Measurements from ENCODE around the gene SBF2.

- PRO-cap: no peak
- RAMPAGE, long total RNA, 4 experiments: no peak in any of the 4 experiments
Measured at GRCh38 chr11:9250045-9250613, 15.0 kb downstream of the DENND5A start.

DNA sequence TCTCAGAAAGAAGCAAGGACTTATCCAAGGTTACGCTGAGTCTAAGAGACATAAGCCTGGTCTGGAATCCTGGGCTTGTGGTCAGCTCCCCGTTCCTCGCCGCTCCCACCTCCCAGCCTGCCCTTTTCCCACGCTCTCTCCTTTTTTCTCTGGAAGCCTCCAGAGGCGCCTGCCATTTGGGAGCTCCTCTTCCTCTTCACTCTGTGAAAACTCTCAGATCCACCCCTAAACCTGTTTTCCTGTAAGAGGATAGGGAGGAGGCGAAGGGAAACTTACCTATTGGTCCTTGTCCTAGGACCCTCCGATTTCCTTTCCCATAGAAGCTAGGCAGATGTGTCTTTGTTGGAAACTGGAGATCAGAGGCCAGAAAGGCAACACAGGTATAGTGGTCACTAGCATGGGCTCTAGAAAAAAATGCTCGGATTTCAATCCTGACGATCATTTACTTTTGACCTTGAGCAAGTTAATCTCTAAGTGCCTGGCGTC, 739 bp upstream of the DENND5A start:
- PRO-cap: no peak
- RAMPAGE, long total RNA, 4 experiments: no peak in any of the 4 experiments

- PRO-cap: no peak
- RAMPAGE, long total RNA, 4 experiments: no peak in any of the 4 experiments
Measured at GRCh38 chr11:9449839-9450630, 10.8 kb upstream of the ZNF143 start.

DNA sequence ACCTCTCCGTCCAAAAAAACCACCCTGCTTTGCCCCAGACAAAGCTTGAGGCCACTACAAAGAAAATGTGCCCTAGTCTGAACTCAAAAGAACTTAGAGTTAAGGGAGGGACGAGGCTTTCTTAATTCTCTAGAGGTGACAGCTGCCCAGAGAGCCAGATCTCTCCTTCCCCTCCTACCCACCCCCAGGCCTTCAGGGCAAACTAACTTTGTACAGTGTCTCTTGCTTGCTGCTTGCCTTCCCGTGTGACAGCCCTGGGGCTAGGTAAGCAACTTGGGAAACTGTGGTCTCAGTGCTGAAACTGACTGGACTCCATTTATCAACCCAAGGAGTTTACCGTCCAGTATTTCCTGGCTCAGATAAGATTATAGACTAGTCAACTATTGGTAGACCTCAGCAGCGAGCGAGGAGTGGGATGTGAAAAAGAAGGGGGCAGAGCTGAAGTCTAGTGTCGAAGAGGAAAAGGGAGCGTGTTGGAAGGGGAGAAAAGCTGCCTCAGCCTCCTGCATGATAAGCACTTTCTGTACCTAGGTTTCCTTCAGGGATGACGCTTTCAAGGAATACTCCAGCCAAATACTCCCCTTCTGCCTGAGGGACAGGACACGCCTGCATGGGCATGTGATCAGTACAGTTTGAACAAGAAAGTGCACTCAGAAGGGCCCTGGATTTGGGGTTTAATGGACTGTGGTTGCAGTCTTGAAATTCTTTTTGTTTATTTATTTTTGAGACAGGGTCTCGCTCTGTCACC, 43.3 kb upstream of the WEE1 start:
- PRO-cap: no peak
- RAMPAGE, long total RNA, 4 experiments: no peak in any of the 4 experiments

DNA sequence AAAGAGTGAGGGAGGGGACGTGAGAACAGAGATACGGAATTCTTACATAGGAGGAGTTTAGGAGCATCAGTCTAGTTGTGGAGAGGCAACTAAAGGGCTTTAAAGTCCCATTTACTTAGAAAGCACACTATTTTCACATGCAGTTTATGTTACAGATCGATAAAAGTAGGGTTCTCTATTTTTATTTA, 2.7 kb upstream of the WEE1 start:
- PRO-cap: no peak
- RAMPAGE, long total RNA, 4 experiments: no peak in any of the 4 experiments

DNA sequence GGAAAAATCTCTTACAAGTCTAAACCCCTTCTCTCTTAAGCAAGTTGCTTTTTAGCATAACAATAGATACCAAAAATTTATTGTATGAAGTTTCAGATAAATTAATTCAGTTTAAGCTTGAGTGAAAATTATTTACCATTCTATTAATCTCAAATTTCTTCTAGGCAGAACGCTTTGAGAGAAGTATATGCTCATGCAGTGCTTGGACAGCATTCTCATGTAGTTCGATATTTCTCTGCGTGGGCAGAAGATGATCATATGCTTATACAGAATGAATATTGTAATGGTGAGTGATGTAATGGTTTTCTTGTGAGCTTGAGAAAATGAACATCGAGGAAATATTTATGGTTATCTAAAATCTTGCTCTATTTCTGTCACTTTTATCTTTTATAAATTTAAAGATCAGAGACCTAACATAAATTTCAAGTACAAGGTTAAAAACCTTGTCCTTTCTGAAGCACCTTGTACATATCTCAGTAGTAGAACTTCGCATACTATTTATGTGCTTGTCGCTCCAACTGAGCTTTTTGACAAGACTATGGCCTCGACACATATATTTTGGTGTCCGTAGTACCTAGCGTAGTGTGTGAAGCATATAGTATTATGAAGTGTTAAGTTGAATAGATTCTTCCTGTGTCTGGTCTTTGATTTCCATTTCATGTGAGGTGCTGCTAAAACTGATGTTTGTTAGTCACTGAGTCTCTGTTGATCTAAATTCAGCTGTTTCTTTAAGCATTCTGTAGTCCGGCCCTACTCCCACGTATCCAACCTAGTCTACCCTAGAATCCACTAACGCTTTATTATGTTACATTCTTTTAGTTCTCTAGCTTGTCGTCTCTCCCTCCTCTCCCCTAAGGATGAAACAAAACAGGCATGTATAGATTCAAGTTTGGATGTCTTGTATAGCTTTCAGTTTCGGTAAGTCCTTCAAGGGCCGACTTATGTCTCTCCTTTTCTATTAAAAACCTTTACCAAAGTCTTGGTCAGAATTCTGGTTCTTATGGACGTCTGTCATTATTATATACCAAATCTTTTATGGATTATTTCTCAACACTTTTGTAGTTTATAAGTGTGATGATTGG, 3.8 kb downstream of the WEE1 start:
- PRO-cap: unidirectional peak, minus-strand start at position 219 of the sequence; unidirectional peak, minus-strand start at position 859 of the sequence
- RAMPAGE, long total RNA, 4 experiments: no peak in any of the 4 experiments

DNA sequence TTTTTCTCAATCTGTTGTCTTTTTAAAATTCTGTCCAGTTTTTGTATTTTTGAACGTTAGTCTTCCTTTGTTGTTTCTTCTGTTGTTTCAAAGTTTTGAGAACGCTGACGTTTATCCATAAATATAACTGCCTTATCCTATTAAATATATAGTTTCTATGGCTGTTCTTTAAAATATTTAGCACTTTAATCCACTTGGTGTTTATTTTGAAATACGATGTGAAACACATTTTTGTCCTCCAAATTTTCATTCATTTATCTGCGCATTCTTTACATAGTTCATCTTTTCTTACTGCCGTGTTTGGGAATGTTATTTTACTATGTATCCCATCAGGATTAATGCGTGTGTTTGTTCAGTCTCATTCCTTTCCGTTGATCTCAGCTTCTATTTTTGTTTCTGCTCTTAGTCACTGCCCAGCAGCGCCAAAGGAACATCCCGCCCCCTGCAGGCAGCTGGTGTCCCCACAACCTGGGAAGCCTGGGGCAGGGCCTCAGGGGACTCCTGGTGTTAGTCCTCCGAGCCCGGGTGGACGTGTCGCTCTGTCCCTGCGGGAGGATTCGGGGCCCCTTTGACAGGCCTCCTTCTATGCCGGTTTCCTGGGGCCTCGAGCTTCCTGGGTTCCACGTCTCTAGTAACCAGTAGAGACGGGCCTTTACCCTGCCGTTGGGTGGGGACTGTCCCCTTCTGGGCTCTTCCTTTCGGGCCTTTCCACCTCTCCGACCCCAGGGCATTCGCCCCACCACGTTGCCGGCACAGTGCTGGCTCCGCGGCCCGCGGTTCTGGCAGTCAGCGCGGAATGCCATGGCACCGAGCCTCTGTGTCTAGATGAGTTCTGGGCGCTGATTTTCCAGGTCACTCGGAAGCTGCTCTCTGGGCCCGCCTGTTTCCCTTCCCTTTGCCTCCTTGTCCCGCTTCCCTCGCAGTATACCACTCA, 39.7 kb downstream of the WEE1 start:
- PRO-cap: bidirectional peak, plus-strand start at position 518 of the sequence, minus-strand start at position 377 of the sequence; bidirectional peak, plus-strand start at position 855 of the sequence, minus-strand start at position 798 of the sequence
- RAMPAGE, long total RNA, 4 experiments: no peak in any of the 4 experiments

DNA sequence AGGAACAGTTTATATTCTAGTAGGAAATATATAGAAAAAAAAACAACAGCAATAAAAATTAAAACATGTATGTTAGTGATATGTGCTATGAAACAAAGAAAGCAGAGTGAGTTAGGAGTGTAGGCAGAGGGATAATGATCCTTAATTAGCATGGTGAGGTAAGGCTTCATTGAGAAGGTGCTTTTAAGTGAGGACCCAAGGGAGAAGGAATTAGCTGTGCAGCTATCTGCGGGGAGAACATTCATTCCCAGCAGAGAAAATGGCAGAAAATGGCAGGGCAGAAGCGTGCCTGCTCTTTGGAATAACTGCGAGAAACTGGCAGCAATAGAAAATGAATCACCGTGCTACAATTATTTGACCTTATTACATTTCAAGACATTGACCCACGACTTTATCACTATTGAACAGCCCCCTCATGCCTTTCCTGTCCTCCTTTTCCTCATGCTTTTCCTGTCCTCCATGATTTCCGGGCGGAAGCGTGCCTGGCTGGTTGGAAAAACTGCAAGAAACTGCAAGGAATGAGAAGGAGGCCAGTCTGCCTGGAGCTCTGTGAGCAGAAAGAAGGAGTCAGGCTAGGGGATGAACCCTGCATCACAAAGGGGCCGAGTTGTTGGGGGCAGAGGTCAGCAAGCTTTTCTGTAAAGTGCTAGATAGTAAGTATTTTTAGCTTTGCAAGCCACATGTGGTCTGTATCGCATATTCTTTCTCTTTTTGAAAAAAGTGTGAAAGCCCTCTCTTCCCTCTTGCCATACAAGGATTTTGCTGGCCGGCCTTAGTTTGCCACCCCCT, 37.2 kb upstream of the SWAP70 start:
- PRO-cap: no peak
- RAMPAGE, long total RNA, 4 experiments: no peak in any of the 4 experiments

- PRO-cap: unidirectional peak, plus-strand start at chr11:9740487
- RAMPAGE, long total RNA, 4 experiments: no peak in any of the 4 experiments
Measured at GRCh38 chr11:9740028-9741050, 76.5 kb downstream of the SWAP70 start.

GRCh38 chr11:9758249-9759350, 94.7 kb downstream of the SWAP70 start:
- PRO-cap: bidirectional peak, plus-strand start at chr11:9758286, minus-strand start at chr11:9758147; bidirectional peak, plus-strand start at chr11:9758891, minus-strand start at chr11:9758876
- RAMPAGE, long total RNA, 4 experiments: start-site peak on the plus strand in 3 of 4 experiments, at chr11:9758269-9758330 at its widest, 14 to 26 reads per replicate

- PRO-cap: no peak
- RAMPAGE, long total RNA, 4 experiments: no peak in any of the 4 experiments
Measured at GRCh38 chr11:10118143-10118566, 175.9 kb downstream of the SBF2 start.

GRCh38 chr11:10293123-10294420, at the start of gene SBF2:
TSS of gene SBF2 (minus strand) at chr11:10294219.
- PRO-cap: bidirectional peak, plus-strand start at chr11:10293651, minus-strand start at chr11:10293552; bidirectional peak, plus-strand start at chr11:10294051, minus-strand start at chr11:10293906; bidirectional peak, plus-strand start at chr11:10294312, minus-strand start at chr11:10294207
- RAMPAGE, long total RNA, 4 experiments: start-site peak on the minus strand in 1 of 4 experiments, at chr11:10294203-10294219 at its widest, 12 reads per replicate

DNA sequence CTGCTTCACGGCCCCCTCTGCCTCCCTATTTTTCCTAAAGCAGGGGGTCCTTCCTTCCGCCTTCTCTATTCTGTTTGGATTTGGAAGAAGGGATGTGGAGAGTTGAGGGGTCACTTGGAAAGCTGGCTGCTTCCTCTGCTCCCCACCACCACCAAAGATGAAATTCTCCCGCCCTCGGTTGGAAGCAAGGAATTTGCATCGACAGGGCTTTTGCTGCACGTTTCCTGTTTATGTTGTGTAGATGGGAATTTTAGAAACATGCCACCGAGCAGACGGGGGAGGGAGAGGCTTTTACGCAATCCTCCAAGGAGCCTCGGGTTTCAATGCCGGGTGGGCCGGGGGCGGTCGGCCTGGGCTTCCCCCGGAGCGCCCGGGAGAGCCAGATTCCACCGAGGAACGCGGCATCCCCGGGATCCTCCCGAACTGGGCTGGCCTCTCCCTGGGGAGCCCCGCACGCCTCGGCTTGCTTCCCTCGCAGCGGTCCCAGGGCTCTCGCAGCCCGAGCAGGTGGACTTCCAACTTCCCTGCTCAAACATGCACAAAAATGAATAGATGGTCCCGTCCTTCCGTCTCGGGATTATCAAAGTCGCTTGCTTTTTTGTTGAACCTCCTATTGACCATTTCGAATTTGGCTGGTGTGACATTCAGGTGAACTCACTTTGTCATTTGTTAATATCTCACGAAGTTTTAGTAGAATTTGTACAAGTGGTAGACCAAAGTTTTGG, 564 bp upstream of the SBF2 start:
- PRO-cap: bidirectional peak, plus-strand start at position 323 of the sequence, minus-strand start at position 159 of the sequence
- RAMPAGE, long total RNA, 4 experiments: no peak in any of the 4 experiments

DNA sequence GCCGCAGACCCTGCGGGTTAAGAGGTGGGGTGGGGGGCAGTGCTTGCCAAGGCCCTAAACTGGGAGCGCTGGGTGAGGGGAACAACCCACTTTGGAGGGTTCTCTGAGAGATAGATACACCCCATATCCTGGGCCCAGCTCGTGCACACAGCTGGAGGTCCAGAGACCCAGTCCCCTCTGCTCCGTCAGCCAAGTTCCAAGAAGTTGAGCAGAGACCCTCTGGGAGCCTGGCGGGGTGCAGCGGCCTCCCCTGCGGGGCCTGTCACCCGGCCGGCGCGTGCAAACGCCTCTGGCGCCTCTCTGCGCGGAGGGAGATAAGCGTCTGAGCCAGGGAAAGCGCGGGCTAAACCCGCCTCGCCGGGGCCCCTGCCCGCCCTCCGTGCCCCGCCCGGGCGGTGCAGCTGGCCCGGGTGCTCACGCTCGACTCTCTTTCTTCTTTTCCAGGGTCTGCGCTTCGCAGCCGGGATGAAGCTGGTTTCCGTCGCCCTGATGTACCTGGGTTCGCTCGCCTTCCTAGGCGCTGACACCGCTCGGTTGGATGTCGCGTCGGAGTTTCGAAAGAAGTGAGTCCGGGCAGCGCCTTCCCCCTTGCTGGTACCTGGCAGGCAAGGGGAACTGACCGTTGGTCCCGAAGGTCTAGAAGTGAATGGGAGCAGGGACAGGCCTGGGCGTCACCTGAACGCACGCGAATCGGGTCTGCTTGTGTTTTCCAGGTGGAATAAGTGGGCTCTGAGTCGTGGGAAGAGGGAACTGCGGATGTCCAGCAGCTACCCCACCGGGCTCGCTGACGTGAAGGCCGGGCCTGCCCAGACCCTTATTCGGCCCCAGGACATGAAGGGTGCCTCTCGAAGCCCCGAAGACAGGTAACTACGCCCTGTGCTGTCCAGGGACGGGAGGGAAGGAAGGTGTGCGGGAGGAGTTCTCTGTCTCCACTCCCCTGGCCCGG, 636 bp downstream of the ADM start:
- PRO-cap: bidirectional peak, plus-strand start at position 730 of the sequence, minus-strand start at position 565 of the sequence
- RAMPAGE, long total RNA, 4 experiments: no peak in any of the 4 experiments

- PRO-cap: no peak
- RAMPAGE, long total RNA, 4 experiments: no peak in any of the 4 experiments
Measured at GRCh38 chr11:10388453-10388963, 66.6 kb upstream of the AMPD3 start.

- PRO-cap: no peak
- RAMPAGE, long total RNA, 4 experiments: no peak in any of the 4 experiments
Measured at GRCh38 chr11:10408902-10409712, 46.0 kb upstream of the AMPD3 start.

DNA sequence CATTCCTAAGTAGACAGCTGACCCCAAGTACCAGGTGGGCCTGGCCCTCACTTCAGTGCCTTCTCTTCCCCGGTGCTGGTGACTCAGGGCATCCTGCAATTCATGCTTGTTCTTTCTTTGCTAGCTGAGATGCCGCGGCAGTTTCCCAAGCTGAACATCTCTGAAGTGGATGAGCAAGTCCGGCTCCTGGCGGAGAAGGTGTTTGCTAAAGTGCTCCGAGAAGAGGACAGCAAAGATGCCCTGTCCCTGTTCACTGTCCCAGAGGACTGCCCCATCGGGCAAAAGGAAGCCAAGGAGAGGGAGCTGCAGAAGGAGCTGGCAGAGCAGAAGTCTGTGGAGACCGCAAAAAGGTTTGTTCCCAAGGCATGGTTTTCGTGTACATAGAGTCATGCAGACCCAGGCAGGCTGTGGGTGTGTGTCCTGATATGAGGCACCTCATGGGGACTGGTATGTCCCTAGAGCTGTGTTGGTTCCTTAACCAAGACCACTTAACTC, 6.4 kb downstream of the AMPD3 start:
- PRO-cap: no peak
- RAMPAGE, long total RNA, 4 experiments: no peak in any of the 4 experiments

DNA sequence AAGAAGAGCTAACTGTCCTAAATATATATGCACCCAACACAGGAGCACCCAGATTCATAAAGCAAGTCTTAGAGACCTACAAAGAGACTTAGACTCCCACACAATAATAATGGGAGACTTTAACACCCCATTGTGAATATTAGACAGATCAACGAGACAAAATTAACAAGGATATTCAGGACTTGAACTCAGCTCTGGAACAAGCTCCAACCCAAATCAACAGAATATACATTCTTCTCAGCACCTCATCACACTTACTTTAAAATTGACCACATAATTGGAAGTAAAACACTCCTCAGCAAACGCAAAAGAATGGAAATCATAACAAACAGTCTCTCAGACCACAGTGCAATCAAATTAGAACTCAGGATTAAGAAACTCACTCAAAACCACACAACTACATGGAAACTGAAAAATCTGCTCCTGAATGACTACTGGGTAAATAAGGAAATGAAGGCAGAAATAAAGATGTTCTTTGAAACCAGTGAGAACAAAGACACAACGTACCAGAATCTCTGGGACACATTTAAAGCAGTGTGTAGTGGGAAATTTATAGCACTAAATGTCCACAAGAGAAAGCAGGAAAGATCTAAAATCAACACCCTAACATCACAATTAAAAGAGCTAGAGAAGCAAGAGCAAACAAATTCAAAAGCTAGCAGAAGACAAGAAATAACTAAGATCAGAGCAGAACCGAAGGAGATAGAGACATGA, 13.6 kb downstream of the AMPD3 start:
- PRO-cap: no peak
- RAMPAGE, long total RNA, 4 experiments: no peak in any of the 4 experiments

- PRO-cap: no peak
- RAMPAGE, long total RNA, 4 experiments: no peak in any of the 4 experiments
Measured at GRCh38 chr11:10499750-10500416, 41.1 kb downstream of the RNF141 start.

- PRO-cap: no peak
- RAMPAGE, long total RNA, 4 experiments: start-site peak on the minus strand in 1 of 4 experiments, at chr11:10508207-10508240 at its widest, 46 reads per replicate
Measured at GRCh38 chr11:10507892-10508506, 33.0 kb downstream of the RNF141 start.

Measured in Peyer's patch (tissue), 4 donors.